HepG2 (cell line): ENCODE results near the gene OR6B2.

- RRBS, 2 experiments: 57 to 98% methylated on average over 3 to 6 of the region's 22 CpGs
CAGE:
- cytosol, long polyA minus RNA: no peak
- cytosol, long polyA plus RNA: no peak
- long polyA plus RNA: no peak
- nucleus, long polyA minus RNA: no peak
- nucleus, long polyA plus RNA: no peak
These were observed 16.8 kb upstream of the HES6 start for GRCh38 chr2:238256449-238257290.

GRCh38 chr2:238305769-238306416, 14.4 kb upstream of the TRAF3IP1 start:
- RRBS, 2 experiments: no CpG with 5 or more reads among the region's 13 CpGs
CAGE:
- cytosol, long polyA minus RNA: no peak
- cytosol, long polyA plus RNA: no peak
- long polyA plus RNA: no peak
- nucleus, long polyA minus RNA: no peak
- nucleus, long polyA plus RNA: no peak

DNA sequence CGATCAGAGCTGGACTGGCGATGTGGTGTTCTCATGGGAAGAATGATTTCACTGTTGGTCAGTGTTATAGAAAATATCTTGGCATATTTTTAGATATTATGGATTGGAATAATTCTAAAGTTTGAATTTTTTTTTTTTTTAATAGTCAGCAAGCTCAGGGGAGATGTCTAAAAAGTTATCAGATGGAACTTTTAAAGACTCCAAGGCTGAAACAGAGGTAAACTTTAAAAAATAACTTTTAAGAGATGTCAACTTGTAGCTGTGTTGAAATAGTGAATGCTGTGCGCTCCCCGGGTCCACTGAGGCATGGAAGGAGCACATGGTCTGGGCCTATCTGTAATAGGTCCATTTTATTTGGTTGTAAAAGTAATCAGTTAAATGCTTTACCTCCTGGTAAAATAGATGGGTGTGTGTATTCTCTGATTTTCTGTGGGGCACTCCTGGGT, 12.4 kb downstream of the TRAF3IP1 start:
- RRBS, 2 experiments: no CpG with 5 or more reads among the region's 4 CpGs
CAGE:
- cytosol, long polyA minus RNA: start-site peak on the plus strand centred at position 181 of the sequence, 22 bp wide, 8 reads
- cytosol, long polyA plus RNA: no peak
- long polyA plus RNA: no peak
- nucleus, long polyA minus RNA: no peak
- nucleus, long polyA plus RNA: no peak

DNA sequence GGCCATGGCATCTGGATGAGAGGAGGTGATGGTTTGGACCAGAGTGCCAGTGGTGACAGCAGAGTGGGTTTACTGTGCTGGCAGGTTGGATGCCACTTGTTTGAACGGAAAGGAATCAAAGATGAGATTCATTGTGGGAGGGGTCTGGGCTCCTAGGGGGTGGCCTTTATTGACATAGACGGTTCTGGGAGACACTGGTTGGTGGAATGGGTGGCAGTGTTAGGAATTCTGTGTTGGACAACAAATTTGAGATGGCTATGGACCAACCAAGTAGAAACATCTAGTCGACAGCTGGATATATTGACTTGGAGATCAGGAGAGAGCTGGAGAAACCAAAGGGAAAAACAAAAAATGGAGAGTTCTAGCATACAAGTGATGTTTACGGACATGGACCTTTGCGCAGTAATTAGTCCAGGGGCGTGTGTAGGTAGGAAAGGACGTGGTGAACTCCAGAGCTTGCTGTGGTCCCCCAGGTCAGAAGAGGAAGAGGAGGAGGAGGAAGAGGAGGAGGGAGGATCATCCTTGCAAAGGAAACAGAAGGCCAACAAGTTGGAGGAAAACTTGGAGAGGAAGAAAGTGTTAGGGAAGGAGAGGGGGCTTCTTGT, 17.4 kb downstream of the TRAF3IP1 start:
- RRBS, 2 experiments: no CpG with 5 or more reads among the region's 7 CpGs
CAGE:
- cytosol, long polyA minus RNA: no peak
- cytosol, long polyA plus RNA: no peak
- long polyA plus RNA: no peak
- nucleus, long polyA minus RNA: no peak
- nucleus, long polyA plus RNA: no peak

DNA sequence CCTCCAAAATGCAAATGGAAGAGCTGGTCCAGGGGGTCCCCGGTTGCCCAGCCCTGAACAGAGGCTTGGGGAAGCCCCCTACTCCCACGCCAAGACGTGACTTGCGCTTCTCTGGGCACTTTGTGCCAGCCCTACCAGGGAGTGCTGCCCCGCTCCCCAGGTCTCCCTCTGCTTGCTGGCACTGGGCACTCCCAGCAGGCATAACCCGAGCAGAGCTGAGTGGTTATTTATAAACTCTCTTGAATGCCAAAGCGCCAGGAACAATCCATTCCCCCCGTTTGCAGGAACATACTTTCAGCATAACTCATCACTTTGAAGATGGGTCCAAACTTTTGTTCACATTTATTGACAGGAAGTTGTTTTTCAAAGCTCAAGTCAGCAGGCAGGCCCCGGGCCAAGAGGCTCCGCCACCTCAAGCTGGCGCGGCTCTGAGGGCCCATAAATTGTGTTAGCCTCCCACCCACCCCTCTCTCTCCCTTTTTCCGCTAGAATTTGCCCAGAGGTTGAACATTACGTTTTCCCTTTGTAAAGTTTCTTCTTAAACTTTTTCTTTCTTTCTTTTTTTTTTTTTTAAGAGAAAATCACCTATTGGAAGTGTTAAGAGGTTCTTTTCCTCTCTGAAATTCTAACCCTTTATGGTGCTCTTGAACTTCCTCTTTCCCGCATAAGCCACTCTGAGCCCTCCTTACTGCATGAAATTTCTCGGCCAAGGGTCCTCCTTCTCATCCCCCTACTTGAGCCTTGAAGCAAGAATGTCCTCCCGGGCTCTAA, 170.5 kb downstream of the ASB1 start:
- RRBS, 2 experiments: no CpG with 5 or more reads among the region's 17 CpGs
CAGE:
- cytosol, long polyA minus RNA: no peak
- cytosol, long polyA plus RNA: no peak
- long polyA plus RNA: no peak
- nucleus, long polyA minus RNA: no peak
- nucleus, long polyA plus RNA: no peak

GRCh38 chr2:238727684-238728011, 120.2 kb upstream of the TWIST2 start:
- RRBS, 2 experiments: no CpG with 5 or more reads among the region's 4 CpGs
CAGE:
- cytosol, long polyA minus RNA: no peak
- cytosol, long polyA plus RNA: no peak
- long polyA plus RNA: no peak
- nucleus, long polyA minus RNA: no peak
- nucleus, long polyA plus RNA: no peak

DNA sequence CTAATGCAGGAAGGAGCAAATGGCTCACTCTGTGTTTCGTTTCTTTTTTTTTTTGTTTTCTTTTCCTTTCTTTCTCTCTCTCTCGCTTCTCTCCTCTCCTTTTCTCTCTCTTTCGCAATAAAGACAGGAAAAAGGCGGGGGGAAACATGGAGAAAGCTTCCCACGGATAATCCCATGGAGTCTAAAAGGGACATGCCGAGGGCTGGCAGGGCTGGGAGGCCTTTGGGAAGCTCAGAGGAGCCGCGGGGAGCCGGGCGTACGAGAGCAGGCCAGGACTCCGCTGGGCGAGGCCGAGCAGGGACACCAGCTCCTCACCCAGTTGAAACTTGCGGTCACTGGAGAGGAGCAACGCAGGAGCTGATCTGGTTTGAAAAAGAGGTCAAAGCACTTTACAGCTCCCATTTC, 244.9 kb downstream of the TWIST2 start:
- RRBS, 2 experiments: no CpG with 5 or more reads among the region's 16 CpGs
CAGE:
- cytosol, long polyA minus RNA: no peak
- cytosol, long polyA plus RNA: no peak
- long polyA plus RNA: no peak
- nucleus, long polyA minus RNA: no peak
- nucleus, long polyA plus RNA: no peak

DNA sequence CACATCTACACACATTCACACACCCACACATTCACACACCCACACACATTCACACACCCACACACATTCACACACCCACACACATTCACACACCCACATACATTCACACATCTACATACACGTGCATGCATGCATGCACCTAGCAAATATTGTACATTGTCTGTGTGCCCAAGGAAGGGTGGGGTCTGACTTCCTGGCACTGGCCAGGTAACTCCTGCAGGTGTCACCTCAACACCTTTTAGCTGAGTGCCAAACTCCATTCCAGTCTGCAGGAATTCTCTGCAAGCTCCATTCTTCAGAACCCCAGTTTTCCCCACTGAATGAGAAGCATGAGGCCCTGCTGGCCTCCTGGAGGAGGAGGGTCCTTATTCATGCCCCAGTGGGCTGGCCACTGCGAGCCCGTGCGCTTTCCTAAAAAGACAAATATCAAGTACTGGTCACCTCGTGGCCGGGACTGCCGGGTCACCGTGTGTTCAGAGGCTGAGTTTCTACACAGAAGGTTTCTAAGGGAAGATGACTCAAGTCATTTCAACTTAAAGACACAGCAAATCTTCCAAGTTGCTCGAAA, 131.5 kb downstream of the HDAC4 start:
- RRBS, 2 experiments: no CpG with 5 or more reads among the region's 9 CpGs
CAGE:
- cytosol, long polyA minus RNA: no peak
- cytosol, long polyA plus RNA: no peak
- long polyA plus RNA: no peak
- nucleus, long polyA minus RNA: no peak
- nucleus, long polyA plus RNA: no peak

- RRBS, 2 experiments: no CpG with 5 or more reads among the region's 17 CpGs
CAGE:
- cytosol, long polyA minus RNA: no peak
- cytosol, long polyA plus RNA: no peak
- long polyA plus RNA: no peak
- nucleus, long polyA minus RNA: no peak
- nucleus, long polyA plus RNA: no peak
These were observed 125.1 kb downstream of the HDAC4 start for GRCh38 chr2:239275650-239276253.

GRCh38 chr2:239280912-239281792, 119.7 kb downstream of the HDAC4 start:
- RRBS, 2 experiments: no CpG with 5 or more reads among the region's 3 CpGs
CAGE:
- cytosol, long polyA minus RNA: no peak
- cytosol, long polyA plus RNA: no peak
- long polyA plus RNA: no peak
- nucleus, long polyA minus RNA: no peak
- nucleus, long polyA plus RNA: no peak

GRCh38 chr2:239295368-239295690, 105.5 kb downstream of the HDAC4 start:
- RRBS, 2 experiments: no CpG with 5 or more reads among the region's 4 CpGs
CAGE:
- cytosol, long polyA minus RNA: no peak
- cytosol, long polyA plus RNA: no peak
- long polyA plus RNA: no peak
- nucleus, long polyA minus RNA: no peak
- nucleus, long polyA plus RNA: no peak

- RRBS, 2 experiments: no CpG with 5 or more reads among the region's 15 CpGs
CAGE:
- cytosol, long polyA minus RNA: no peak
- cytosol, long polyA plus RNA: no peak
- long polyA plus RNA: no peak
- nucleus, long polyA minus RNA: no peak
- nucleus, long polyA plus RNA: no peak
These were observed 103.2 kb downstream of the HDAC4 start for GRCh38 chr2:239297448-239298163.

DNA sequence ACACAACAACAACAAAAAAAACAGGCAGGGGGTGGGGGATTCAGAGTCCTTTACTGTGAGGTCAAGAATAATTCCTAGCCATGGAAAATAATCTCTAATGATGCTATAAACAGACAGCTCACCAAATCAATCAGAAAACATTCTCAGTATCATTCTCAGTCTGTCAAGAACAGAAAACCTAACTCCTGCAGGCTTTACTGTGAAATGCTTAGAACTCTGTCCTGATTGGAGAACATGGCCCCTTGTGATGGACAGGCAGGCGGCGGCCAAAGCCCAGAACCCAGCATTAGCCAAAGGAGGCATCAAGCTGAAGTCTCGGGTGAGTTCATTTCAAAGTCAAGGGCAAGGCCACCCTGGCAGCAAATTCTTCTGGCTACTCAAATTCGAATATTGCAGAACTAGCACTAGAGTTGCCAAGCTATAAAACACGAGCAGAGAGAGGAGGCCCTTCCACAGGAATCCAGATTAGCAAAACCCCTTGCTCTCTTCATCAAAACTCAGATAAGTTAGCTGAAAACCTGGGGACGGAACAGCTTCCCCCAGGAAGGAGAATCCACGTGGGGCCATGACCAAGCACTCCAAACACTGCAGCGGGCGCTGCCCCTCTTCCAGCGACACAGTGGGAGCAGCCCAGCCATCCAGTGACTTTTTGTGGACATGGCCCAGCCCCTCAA, 98.7 kb downstream of the HDAC4 start:
- RRBS, 2 experiments: no CpG with 5 or more reads among the region's 10 CpGs
CAGE:
- cytosol, long polyA minus RNA: no peak
- cytosol, long polyA plus RNA: no peak
- long polyA plus RNA: no peak
- nucleus, long polyA minus RNA: no peak
- nucleus, long polyA plus RNA: no peak

GRCh38 chr2:239321636-239322519, 78.9 kb downstream of the HDAC4 start:
- RRBS, 2 experiments: no CpG with 5 or more reads among the region's 10 CpGs
CAGE:
- cytosol, long polyA minus RNA: no peak
- cytosol, long polyA plus RNA: no peak
- long polyA plus RNA: no peak
- nucleus, long polyA minus RNA: no peak
- nucleus, long polyA plus RNA: no peak

DNA sequence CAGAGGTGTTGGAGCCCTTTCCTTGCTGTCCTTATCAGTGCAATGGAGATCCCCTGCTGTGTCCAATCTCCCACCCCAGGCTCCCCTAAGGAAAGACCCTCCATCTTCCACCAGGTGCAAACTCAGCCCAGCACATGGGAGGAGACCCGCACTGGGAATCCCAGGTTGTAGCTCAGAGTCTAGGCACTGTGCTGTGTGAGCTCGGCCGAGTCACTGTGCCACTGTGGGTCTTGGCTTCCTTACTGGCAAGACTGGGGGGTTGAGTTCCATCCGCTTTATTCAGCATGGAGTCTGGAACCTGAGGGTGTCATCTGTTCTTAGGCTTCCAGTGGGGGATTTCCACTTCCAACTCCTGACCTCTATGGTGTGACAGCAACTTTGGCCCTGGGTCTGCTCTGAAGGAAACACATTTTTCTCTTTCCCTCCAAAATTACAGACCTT, 237.1 kb upstream of the HDAC4 start:
- RRBS, 2 experiments: no CpG with 5 or more reads among the region's 4 CpGs
CAGE:
- cytosol, long polyA minus RNA: no peak
- cytosol, long polyA plus RNA: no peak
- long polyA plus RNA: no peak
- nucleus, long polyA minus RNA: no peak
- nucleus, long polyA plus RNA: no peak

GRCh38 chr2:239758041-239758736, 267.0 kb downstream of the NDUFA10 start:
- RRBS, 2 experiments: no CpG with 5 or more reads among the region's 19 CpGs
CAGE:
- cytosol, long polyA minus RNA: no peak
- cytosol, long polyA plus RNA: no peak
- long polyA plus RNA: no peak
- nucleus, long polyA minus RNA: no peak
- nucleus, long polyA plus RNA: no peak

DNA sequence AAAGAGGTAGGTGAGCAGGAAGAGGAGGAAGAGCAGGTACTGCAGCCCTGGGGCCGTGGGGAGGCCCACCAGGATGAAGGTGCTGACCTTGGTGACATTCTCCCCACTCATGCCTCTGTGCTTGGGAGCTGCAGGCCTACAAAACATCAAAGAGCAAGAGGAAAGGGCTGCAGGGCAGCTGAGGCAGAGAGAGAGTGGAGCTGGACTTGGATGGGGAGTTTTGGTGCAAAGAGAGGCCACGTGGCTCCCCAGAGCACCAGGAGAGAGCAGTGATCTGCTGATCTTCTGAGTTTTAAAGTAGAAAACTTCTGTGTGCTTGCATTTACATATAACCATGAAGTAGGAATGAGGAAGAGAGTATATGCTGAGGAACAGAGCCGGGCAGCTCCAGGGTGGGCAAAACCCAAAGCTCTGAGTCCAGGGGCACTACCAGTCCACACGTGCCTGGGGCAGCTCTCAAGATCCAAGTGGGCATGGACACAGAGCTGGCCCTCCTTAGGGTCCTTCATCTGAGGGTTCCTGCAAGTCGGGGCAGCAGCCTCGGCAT, at the start of gene OR6B2:
TSS of gene OR6B2 (minus strand) at position 111 of the 547 bp plus-strand sequence.
- RRBS, 2 experiments: no CpG with 5 or more reads among the region's 6 CpGs
CAGE:
- cytosol, long polyA minus RNA: no peak
- cytosol, long polyA plus RNA: no peak
- long polyA plus RNA: no peak
- nucleus, long polyA minus RNA: no peak
- nucleus, long polyA plus RNA: no peak

GRCh38 chr2:240233637-240234496, 93.4 kb upstream of the OTOS start:
- RRBS, 2 experiments: no CpG with 5 or more reads among the region's 22 CpGs
CAGE:
- cytosol, long polyA minus RNA: no peak
- cytosol, long polyA plus RNA: no peak
- long polyA plus RNA: no peak
- nucleus, long polyA minus RNA: no peak
- nucleus, long polyA plus RNA: no peak

DNA sequence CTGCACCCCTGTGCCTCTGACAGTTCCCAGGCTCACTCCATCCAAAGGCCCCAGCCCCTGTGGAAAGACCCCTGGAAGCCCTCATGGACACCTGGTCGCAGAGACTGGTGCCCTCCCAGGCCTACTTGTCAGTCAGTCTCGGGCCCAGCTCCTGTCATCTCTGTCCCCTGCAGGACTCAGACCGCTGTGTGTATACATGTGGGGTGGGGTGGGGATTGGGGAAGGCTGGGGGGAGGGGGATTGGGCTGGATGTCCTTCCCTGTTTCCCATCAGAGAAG, 96.4 kb upstream of the OTOS start:
- RRBS, 2 experiments: no CpG with 5 or more reads among the region's 3 CpGs
CAGE:
- cytosol, long polyA minus RNA: no peak
- cytosol, long polyA plus RNA: no peak
- long polyA plus RNA: no peak
- nucleus, long polyA minus RNA: no peak
- nucleus, long polyA plus RNA: no peak

- RRBS, 2 experiments: no CpG with 5 or more reads among the region's 10 CpGs
CAGE:
- cytosol, long polyA minus RNA: no peak
- cytosol, long polyA plus RNA: no peak
- long polyA plus RNA: no peak
- nucleus, long polyA minus RNA: no peak
- nucleus, long polyA plus RNA: no peak
These were observed 103.9 kb upstream of the OTOS start for GRCh38 chr2:240244453-240244729.